Breast (tissue), 4 donors: ENCODE data around the genes USP14, CETN1 and METTL4.

DNA sequence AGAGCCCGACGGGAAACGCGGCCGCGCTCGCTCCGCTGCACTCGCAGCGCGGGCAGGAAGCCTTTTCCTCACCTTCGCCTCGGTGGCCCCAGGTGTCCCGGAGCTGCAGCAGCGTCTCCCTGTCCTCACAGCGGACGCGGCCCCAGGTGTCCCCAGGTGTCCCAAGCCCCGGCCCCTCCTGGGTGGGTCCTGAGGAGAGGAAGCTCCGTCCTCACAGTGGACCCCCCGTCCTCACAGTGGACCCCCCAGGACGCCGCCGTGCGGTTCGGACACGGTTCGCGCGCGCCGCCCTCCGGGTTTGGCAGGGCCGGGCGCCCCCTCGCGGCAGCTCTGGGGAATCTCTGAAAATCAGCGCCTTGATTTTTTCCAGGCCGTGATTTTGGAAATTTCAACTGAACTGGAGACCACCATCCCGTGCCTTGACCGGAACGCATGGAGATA lies 23.8 kb upstream of the TUBB8B start:
- PRO-cap, 3 experiments, result no peak in any of the 3 experiments
- RRBS, result no CpG with 5 or more reads among the region's 42 CpGs

DNA sequence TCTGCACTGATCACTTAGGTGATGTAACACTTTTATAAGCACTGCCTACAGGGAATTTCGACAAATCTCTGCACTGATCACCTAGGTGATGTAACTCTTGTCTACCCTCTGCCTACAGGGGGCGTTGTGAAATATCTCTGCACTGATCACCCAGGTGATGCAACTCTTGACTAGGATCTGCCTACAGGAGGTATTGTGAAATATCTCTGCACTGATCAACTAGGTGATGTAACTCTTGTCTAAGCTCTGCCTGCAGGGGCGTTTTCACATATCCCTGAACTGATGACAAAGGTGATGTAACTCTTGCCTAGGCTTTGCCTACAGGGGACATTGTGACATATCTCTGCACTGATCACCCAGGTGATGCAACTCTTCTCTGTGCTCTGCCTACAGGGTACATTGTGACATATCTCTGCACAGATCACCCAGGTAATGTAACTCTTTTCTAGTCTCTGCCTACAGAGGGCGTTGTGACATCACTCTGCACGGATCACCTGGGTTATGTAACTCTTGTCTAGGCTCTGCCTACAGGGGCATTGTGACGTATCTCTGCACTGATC lies 49.3 kb upstream of the USP14 start:
- PRO-cap, 3 experiments, result no peak in any of the 3 experiments
- RRBS, result no CpG with 5 or more reads among the region's 6 CpGs

GRCh38 chr18:158125-159280 lies at the start of gene USP14:
Gene USP14 (plus strand): TSS chr18:158557.
- PRO-cap, 3 experiments, result peak in 3 of 3 experiments; most common plus-strand start chr18:158336 (in 1); most common minus-strand start chr18:158276 (in 1)
- RRBS, result 3% methylated on average over 17 of the region's 105 CpGs

DNA sequence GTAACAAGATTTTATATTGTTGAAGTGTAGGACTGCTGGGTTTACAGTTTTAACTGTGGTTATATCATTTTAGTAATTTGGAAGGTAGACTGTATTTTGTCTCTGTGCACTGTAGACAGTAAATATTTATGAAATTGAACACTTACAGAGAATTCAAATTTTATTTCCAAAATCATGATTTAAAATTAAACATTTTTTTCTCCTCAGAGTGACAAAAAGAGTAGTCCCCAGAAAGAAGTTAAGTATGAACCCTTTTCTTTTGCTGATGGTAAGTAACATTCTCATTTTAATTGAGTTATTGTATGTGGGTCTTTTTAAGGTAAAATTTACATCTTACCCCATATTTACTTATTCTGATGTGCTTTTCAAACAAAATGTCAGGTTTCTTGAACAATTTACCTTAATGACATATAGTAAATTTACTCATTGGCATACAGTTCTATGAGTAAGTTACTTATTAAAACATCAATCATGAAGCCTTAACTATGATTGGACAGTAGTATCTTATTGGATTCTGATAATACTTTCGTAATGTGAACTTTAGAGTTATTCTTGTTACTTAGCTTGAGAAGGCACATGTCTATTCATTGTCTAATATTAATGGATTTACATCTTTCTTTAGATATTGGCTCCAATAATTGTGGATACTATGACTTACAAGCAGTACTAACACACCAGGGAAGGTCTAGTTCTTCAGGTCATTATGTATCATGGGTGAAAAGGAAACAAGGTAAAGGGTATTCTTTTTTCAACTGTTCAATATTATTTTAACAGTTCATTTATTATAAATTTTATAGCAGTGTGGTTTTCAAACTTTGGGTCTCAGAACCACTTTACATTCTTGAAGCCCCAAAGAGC lies 51.6 kb downstream of the USP14 start:
- PRO-cap, 3 experiments, result no peak in any of the 3 experiments
- RRBS, result no CpG with 5 or more reads among the region's 1 CpG

GRCh38 chr18:210780-212064 lies 52.9 kb downstream of the USP14 start:
- PRO-cap, 3 experiments, result no peak in any of the 3 experiments
- RRBS, result no CpG with 5 or more reads among the region's 9 CpGs

- PRO-cap, 3 experiments, result no peak in any of the 3 experiments
- RRBS, result no CpG with 5 or more reads among the region's 17 CpGs
Observed at GRCh38 chr18:332884-333617, 65.2 kb upstream of the THOC1 start.

- PRO-cap, 3 experiments, result peak in 1 of 3 experiments; most common minus-strand start chr18:449662 (in 1)
- RRBS, result 41% methylated on average over 3 of the region's 9 CpGs
Observed at GRCh38 chr18:449356-450016, 51.0 kb downstream of the COLEC12 start.

DNA sequence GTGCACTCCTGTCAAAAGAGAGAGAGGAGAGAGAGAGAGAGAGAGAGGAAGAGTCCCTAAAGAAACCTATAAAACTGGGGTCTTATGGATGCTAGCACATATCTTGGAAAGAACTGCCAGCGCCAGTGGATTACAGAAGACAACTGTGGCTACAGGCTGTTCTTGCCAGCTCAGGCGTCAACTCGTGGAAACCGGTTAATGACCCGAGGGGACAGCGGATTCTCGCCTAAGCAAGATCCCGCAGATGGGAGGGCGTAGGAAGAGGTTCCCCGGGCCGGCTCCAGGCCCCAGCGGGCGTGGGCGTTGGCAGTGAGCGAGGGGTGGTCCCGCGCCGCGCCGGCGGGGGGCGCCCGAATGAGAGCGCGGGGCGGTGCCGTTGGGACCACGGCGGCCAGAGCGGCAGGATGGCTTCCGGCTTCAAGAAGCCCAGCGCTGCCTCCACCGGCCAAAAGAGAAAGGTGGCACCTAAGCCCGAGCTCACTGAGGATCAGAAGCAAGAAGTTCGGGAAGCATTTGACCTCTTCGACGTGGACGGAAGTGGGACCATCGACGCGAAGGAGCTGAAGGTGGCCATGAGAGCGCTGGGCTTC lies at the start of gene CETN1:
CETN1 (plus strand) TSS at position 376 of the 590 bp plus-strand sequence.
- PRO-cap, 3 experiments, result no peak in any of the 3 experiments
- RRBS, result 90% methylated on average over 13 of the region's 42 CpGs

DNA sequence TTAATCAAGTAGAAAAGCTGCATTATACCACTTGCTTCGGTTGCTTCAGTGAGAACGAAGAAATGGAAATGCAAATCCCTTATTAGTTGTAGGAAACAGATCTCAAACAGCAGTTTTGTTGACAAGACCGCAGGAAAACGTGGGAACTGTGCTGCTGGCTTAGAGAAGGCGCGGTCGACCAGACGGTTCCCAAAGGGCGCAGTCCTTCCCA lies 315 bp upstream of the TYMS start:
- PRO-cap, 3 experiments, result no peak in any of the 3 experiments
- RRBS, result no CpG with 5 or more reads among the region's 9 CpGs

DNA sequence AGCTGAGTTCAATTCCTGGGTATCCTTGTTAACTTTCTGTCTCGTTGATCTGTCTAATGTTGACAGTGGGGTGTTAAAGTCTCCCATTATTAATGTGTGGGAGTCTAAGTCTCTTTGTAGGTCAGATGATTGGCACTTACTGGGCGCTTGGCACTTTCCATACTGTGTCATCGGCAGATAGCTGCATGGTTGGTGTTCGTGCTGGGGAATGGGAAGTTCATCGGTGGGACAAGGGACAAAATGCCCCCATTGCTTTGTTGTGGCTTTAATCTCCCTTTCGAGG lies 8.5 kb downstream of the TYMS start:
- PRO-cap, 3 experiments, result no peak in any of the 3 experiments
- RRBS, result no CpG with 5 or more reads among the region's 6 CpGs

GRCh38 chr18:810139-811179 lies 1.6 kb downstream of the YES1 start:
- PRO-cap, 3 experiments, result no peak in any of the 3 experiments
- RRBS, result no CpG with 5 or more reads among the region's 10 CpGs

DNA sequence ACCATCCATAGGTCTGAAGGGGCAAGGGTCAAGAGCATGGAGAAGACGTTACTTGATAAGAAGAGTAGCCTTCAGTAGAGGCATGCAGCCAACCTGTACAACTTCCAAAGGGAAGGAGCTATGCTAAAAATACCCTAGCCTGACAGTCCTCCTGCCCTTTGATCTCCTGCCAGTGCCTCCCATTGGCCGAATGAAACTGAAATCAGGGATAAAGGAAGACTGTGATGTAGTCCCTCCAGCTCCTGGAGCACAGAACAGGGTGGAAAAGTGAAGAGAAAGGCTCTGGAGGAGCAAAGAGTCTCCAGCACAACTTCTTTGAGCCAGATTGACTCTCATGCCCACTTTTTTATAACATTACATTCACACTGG lies 487.4 kb downstream of the ADCYAP1 start:
- PRO-cap, 3 experiments, result no peak in any of the 3 experiments
- RRBS, result no CpG with 5 or more reads among the region's 2 CpGs

- PRO-cap, 3 experiments, result no peak in any of the 3 experiments
- RRBS, result no CpG with 5 or more reads among the region's 2 CpGs
Observed at GRCh38 chr18:2555813-2556147, 15.5 kb downstream of the METTL4 start.

DNA sequence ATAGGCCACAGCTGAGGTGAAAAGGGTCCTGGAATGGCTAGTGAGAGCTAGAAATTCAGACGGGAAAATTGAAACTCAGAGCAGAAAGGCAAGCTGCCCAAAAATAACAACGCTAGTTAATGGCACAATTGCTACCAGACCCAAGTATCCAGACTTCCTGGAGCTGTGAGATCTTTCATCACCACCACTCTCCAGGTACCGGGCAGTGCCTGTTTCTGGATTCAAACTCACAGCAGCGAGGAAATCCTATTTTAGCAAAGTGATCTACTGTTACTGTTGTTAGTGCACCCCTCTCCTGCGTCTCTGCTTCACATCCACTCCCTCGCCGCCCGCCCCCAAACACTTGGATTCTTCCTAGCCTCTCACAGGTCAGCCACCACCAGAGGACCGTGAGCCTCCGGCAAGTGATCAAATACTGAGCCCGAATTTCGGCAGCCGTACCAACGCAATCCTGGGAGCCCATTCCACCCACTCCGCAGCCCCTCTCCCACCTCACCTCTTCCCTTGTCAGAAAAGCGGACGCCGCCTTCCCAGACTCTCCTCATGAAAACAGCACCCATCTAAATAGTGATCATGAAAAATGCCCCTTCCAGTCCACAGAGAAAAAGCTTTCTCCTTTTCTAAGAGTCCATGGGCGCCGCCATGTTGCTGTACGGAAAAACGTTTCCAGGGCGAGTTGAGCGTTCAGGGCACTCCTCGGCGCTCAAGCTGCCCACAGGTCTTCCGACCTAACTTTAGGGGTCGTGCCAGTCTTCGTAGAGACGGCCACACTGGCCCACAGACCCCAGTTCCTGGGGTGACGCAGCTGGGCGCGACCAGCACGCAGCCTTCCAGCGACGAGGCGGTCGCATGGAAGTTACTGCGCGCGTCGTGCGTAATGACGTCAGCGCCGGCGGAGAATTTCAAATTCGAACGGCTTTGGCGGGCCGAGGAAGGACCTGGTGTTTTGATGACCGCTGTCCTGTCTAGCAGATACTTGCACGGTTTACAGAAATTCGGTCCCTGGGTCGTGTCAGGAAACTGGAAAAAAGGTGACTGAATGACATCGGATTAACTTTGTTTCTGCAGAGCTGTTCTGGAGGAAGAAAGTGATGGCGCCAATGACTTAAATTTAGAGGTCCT lies at the start of gene METTL4:
METTL4 (minus strand) TSS at position 853 of the 1,122 bp plus-strand sequence.
- PRO-cap, 3 experiments, result peak in 3 of 3 experiments; most common plus-strand start position 415 of the sequence (in 1); most common minus-strand start position 793 of the sequence (in 2)
- RRBS, result no CpG with 5 or more reads among the region's 57 CpGs

GRCh38 chr18:2589345-2589738 lies 18.0 kb downstream of the NDC80 start:
- PRO-cap, 3 experiments, result no peak in any of the 3 experiments
- RRBS, result no CpG with 5 or more reads among the region's 1 CpG

DNA sequence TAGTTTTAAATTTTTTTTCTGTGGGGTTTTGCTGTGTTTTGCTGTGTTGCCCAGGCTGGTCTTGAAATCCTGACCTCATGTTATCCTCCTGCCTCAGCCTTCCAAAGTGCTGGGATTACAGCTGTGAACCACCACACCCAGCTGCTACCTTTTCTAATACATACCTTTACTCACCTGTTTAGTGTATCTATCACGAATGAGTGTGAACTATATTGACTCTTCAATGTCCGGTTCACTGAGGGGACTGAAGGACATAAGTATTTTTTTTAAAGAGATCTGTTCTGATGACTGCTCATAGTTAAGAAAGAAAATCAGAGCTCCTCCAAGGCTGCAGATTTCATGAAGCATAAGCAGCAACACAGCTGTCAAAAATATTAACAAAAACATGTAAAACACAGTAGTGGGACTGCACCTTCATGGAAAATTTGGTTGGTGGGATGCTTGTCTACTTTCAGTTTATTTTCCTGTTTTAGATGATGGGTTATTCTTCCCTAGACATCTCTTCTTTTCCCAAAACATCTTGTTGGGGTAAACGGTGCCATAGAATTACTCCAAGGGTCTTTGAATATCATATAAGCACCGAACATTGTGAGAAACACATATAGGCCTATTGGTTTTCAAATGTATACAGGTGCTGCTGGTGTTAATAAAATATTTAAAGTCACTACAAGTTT lies 84.0 kb upstream of the EMILIN2 start:
- PRO-cap, 3 experiments, result no peak in any of the 3 experiments
- RRBS, result no CpG with 5 or more reads among the region's 4 CpGs

DNA sequence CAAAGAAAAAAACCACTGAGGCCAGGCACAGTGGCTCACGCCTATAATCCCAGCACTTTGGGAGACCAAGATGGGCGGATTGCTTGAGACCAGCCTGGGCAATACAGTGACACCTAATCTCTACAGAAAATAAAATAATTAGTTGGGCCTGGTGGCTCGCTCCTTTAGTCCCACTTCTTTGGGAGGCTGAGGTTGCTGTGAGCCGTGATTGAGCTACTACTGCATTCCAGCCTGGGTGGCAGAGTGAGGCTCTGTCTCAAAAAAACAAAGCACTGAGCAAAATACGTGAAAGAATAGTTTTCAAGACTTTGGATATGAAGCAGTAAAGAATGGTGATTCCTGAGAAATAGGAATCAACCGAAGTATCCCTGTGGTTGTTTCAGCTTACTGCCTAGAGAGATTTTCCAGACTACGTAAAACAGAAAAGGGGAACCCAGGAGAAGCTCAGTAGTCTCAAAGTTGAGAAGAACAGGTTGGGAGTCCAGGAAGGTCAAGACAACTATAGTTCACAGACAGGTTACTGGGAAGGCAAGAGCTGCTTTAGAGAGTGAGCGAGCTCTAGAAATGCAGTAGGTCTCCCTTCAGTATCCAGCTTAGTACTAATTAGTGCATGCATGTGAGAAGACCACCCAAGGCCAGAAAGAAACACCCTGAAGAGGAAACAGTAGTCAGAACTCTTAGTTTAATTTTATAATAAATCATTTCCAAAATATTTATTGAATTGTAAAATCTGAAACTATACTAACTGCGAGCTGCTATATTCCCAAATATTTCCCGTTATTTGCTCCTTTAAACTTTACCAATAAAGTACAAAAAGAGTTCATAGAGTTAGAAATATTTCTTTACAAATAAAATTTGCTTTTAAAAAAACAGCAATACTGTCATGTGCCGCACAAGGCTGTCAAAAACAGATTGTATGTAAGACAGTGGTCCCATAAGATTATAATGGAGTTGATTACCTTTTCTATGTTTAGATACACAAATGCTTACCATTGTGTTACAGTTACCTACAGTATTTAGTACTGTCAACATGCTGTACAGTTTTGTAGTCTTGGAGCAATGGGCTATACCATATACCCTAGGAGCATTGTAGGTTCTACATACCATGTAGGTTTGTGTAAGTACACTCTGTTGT lies 55.1 kb upstream of the EMILIN2 start:
- PRO-cap, 3 experiments, result no peak in any of the 3 experiments
- RRBS, result no CpG with 5 or more reads among the region's 11 CpGs

DNA sequence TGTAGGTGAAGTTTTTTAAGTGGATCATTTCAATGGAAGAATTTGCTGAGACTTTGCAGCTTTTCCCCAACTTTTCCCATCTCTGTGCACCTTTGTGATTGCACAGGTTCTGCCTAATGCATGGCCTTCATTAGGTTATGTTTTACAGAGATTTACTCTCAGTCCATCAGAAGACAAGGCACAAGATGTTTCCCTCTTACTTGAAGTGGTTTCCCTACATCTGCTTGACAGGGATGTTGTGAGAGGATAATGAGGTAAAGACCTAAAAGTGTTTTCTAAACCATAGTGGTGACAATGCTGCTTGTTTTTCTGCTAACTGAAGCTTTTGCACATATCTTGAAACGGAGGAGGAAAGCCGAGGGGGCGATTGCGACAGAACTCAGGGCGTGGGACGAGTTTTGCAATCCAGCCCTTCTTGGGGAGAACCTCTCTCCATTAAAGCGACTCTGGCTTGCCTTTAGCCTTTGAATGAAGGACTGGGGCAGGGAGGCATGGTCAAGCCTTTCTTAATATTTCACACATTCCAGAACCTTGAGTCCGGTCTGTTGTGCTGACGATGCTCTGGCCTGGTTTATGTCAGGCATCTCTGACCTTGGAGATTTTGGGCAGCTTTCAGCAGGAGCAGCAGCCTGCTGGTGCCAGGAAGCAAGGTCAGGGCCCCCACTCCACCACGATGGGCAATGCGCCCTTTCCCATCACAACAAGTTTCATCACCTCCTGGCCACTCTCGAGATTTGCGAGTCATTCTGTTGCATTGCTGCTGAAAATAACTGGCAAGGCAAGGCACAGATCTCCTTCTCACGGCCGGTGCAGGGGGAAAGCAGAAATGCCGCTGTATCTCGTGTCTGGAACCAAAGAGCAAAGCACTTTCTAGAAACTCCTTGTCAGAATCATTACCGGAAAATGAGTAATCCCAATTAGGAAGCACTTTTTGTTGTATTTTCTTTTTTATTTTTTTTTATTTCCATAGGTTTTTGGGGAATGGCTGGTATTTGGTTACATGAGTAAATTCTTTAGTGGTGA lies 10.7 kb downstream of the EMILIN2 start:
- PRO-cap, 3 experiments, result no peak in any of the 3 experiments
- RRBS, result 5% methylated on average over 3 of the region's 18 CpGs

DNA sequence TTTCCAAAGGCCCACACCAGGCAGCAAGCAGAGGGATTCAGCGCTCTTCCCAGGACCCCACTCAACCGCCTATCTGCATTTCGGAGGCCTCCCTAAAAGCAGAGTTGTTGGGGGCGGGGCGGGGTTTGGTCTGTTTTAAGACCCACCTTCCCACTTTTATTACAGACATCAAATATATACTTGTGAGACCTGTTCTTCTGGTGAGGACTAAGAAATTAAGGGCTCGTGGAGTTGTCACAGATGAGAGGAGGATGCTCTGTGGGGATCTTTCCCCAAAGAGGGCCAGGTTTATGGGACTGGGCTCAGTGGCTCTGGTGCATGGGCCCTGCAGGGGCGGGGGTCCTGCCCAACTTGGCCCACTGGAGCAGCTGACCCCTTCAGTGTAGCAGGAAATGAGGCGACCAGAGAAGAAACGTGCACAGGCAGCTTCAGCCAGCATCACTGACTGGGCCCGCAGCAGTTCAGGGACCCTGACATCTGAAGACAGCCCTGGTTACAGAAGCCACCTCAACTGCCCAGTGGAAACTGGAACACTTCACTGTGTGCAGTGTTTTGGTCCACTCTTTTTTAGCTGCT lies 72.7 kb downstream of the EMILIN2 start:
- PRO-cap, 3 experiments, result no peak in any of the 3 experiments
- RRBS, result no CpG with 5 or more reads among the region's 10 CpGs

DNA sequence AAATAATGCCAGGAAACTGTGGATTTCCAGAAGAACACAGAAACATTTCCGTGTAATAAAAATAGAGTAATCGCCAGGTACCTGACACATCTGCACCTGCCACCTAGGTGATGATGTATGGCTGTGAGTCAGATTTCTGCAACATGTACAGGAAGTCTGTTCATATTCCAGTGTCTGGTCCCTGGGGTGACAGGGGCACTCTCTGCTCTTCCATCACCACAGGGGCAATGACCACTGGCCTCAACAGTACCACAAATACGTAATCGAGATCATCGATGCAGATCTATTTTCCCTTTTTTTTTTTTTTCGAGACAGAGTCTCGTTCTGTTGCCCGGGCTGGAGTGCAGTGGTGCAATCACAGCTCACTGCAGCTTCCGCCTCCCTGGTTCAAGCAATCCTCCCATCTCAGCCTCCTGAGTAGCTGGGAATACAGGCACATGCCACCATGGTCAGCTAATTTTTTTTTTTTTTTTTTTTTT lies 101.2 kb upstream of the LPIN2 start:
- PRO-cap, 3 experiments, result no peak in any of the 3 experiments
- RRBS, result no CpG with 5 or more reads among the region's 9 CpGs